Peyer's patch (tissue), 4 donors: ENCODE measurements around a stretch of chr16.

DNA sequence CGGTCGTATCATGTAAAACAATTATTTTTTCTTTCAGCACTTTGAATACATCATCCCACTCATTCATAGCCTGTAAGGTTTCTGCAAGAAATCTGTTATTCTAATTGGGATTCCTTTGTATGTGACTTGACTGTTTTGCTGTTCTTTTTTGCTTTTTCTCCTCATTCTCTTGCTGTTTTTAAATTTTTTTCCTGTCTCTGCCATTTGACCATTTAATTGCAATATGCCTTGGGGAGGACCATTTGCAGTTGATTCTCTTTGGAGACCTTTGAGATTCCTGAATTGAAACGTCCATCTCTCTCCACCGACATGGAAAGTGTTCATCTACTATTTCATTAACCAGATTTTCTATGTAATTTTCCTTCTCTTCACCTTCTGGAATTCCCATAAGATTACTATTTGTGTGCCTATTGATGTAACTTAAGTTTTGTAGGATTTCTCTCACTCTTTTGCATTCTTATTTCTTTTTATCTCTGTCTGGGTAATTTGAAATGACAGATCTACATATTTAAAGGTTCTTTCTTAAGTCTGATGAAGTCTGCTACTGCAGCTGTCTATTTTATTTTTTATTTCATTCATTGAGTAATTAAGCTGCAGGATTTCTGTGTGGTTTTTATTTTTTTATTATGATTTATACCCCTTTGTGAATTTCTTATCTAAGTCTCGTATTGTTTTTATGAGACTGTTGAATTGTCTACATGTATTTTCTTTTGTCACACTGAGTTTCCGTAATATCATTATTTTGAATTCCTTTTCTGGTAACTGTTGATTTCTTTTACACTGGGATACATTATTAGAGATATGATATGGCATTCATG is 147.6 kb upstream of the NETO2 start:
- PRO-cap: no peak
- RAMPAGE, long total RNA, 4 experiments: no peak in any of the 4 experiments

GRCh38 chr16:47297098-47297628 is 153.4 kb upstream of the NETO2 start:
- PRO-cap: no peak
- RAMPAGE, long total RNA, 4 experiments: no peak in any of the 4 experiments

DNA sequence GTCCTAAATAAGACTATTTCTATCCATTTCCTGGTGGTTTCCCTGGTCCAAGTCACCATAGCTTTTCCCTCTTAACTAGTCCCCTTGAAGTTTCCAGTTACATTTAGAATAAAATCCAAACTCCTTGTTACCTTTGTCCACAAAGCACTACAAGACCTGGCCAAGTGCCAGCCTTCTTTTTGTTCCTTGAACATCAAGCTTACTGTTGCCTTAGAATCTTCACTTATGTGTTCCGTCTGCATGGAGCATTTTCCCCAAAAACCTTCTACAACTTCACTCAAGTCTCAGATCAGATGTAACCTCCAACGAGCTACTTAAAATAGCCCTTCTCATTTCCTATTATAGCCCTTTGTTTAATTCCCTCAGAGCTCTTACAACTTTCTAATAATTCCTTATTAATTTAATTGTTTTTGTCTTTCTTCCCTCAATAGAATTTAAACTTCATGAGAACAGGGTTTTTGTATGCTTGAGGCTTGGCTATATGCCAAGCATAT is 101.3 kb downstream of the ITFG1 start:
- PRO-cap: no peak
- RAMPAGE, long total RNA, 4 experiments: start-site peak on the minus strand in 1 of 4 experiments, centred at position 103 of the sequence, 25 reads per replicate

DNA sequence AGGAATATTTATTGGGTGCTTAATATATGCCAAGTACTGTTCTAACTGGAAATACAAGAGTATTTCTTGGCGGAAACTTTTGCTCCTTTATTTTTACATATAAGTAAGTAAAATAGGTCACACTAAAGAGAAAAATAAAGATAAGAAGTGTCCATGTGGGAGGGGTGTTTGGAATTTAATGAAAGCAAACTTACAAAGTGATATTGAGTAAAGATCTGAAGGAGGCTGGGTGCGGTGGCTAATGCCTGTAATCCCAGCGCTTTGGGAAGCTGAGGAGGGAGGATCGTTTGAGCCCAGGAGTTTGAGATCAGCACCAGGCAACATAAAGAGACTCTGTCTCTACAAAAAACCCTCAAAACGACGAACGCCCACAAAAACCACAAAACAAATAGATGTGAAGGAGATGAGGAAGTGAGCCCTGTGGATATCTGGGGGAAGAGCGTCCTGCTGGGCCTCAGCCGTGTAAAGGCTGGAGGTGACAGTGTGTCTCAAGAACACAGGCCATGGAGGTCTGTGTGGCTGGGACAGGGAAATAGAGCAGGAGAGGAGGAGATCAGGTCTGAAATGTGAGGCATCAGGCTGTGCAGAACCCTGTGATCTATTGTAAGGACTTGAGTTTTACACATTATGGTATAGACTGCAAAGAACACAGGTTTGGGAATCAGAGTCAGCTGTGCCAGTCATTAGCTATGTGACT is 68.8 kb downstream of the ITFG1 start:
- PRO-cap: no peak
- RAMPAGE, long total RNA, 4 experiments: no peak in any of the 4 experiments

DNA sequence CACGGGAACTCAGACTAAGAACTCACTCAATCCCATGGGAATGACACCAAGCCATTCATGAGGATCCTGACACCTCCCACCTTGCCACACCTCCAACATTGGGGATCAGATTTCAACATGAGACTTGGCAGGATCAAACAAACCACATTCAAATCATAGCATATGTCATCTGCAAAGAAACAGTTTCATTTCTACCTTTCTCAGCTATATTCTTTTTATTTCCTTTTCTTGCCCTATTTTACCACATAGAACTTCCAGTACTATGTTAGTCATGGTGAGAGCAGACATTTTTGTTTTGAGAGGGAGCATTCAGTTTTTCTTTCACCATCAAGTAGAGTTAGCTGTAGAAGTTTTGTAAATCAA is 113.5 kb downstream of the PHKB start:
- PRO-cap: no peak
- RAMPAGE, long total RNA, 4 experiments: no peak in any of the 4 experiments

DNA sequence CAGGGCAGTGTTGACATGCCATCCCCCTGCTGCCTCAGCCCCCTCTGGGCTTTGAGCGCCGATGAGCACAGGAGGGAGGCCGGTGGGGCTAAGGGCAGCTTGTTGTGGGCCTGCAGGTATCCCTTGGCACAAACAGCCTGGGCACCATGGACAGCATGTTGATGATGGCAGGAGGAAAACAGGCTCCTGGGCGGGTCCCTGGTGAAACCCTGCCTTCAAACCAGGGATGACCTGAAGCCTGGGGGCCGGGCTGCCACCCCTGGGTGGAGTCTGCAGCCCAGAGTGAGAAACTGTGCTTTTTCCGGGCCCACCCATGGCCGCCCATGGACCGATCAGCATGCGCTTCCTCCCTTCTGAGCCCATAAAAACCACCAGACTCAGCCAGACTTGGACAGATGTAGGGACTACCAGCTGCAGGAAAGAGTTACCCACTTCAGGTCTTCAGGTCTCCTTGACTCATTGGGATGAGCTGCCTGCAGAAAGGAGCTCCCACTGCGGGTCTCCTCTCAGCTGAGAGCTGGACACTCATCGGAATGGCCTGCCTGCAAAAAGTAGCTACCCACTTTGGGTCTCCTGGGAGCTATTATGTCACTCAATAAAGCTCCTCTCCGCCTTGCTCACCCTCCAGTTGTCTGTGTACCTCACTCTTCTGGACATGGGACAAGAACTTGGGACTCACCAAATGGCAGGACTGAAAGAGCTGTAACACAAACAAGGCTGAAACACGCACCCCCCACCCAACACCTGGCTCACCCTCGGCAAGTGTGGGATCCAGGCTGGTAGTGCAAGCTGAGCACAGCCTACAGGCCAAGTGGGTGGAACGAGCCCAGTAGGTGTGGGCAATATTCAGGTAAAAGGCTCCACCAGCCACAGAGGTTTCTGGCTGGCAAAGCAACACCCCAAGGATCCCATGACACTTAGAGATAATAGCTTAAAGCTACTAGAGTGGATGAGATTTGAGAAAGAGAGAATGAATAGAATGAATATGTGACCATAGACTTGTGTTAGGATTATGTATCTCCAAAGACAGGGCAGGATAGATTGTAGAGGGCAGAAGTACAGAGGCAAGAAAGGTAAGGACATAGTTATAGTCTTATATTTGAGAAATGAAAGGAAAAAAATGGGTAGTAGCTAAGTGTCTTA is 175.9 kb downstream of the PHKB start:
- PRO-cap: no peak
- RAMPAGE, long total RNA, 4 experiments: start-site peak on the plus strand in 1 of 4 experiments, centred at position 158 of the sequence, 9 reads per replicate

DNA sequence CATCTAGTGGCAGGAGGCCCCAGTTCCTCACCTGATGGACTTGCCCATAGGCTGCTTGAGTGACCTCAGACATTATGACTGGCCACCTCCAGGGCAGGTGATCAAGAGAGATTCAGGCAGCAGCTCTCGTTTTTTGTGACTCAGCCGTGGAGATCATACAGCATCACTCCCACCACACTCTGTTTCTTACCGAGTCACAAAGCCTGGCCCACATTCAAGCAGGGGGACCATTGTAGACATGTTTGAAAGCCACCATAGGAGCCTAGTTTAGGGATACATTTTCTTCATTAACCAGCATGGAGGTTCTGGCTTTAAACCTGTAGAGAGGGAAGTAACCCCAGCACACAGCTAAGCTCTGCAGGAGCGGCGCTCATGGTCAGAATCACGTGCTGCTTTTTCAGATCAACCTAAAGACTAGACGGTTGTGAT is 34.4 kb downstream of the SIAH1 start:
- PRO-cap: no peak
- RAMPAGE, long total RNA, 4 experiments: no peak in any of the 4 experiments

DNA sequence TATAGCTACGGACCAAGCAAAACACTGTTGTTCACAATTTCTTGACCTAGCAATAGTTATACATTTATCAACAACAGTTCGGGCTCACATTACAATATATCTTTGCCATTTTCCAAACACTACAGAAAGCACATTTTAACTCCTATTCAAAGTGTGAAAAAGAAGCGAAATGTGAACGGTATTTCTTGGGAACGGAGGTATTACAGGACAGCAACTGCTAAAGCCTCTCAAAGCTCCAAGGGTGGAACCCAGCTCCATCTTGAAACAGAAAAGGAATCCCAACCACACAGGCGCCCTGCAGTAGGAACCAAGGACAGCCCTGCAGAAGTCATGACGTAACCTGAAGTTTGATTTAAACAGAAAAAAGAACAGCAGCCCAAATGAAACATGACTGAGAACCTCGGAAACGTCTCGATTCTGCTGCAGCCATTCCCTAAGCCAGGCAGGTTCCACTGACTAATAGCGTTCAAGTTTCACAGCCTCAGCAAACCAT is 20.3 kb downstream of the SIAH1 start:
- PRO-cap: no peak
- RAMPAGE, long total RNA, 4 experiments: no peak in any of the 4 experiments

- PRO-cap: no peak
- RAMPAGE, long total RNA, 4 experiments: no peak in any of the 4 experiments
Measured at GRCh38 chr16:48366486-48367235, 18.6 kb downstream of the SIAH1 start.

DNA sequence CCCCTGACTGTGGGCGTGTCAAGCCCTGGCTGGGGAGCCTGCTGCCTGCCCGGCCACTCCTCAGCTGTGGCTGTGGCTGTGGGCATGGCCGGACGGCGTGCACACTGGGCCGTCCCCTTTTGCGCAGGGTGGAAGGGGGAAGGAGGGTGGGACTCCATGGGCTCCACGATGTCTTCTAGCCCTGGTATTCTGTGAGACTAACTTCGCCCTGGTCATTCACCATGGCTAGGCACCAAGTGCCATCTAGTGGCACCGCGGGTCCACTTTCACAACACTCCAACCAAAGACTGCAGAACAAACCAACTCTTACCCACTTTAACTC is 67.9 kb downstream of the N4BP1 start:
- PRO-cap: no peak
- RAMPAGE, long total RNA, 4 experiments: no peak in any of the 4 experiments

DNA sequence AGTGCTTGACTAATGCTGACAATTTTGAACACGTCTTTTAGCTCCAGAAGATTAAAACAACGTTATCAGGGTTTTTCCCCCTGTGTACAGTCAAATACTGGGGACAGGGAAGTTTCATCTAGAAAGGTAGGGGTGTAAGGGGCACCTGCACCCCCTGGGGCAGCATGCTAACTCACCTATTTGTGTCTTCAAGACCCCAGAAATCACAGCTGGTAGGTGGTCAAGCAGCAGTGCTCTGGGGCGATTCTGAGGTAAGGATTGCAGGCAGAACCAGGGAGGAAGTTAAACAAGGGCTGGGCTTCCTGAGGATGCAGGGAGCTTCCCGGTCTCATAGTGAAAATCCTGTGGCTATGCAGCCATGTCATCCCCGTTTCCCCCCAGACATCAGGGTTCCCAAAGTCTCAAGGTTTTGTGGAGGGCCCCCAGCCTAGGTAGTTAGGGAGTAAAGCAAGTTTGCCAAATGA is 78.4 kb downstream of the C16orf78 start:
- PRO-cap: no peak
- RAMPAGE, long total RNA, 4 experiments: no peak in any of the 4 experiments

- PRO-cap: no peak
- RAMPAGE, long total RNA, 4 experiments: start-site peak on the minus strand in 1 of 4 experiments, at chr16:49664091-49664267 at its widest, 5 reads per replicate
Measured at GRCh38 chr16:49663460-49664718, 192.0 kb downstream of the ZNF423 start.

DNA sequence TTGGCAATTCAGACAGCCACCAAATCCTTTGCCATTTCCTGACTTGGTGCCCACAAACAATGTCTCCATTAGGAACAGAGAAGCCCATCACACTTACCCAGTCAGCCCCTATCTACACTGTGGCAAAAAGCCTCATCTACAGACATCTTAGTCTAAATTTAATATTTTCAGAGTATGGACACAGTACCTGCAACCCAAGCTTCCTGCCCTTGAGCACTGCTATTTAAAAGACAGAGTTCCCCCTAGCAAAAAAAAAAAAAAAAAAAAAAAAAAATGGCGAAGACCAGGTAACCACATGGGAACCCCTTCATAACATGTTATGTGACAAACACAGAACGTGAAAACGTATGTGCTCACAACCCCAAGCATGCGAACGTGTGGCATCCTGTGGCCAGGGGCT is 129.3 kb downstream of the ZNF423 start:
- PRO-cap: no peak
- RAMPAGE, long total RNA, 4 experiments: no peak in any of the 4 experiments

- PRO-cap: no peak
- RAMPAGE, long total RNA, 4 experiments: no peak in any of the 4 experiments
Measured at GRCh38 chr16:49832837-49833753, 22.8 kb downstream of the ZNF423 start.

DNA sequence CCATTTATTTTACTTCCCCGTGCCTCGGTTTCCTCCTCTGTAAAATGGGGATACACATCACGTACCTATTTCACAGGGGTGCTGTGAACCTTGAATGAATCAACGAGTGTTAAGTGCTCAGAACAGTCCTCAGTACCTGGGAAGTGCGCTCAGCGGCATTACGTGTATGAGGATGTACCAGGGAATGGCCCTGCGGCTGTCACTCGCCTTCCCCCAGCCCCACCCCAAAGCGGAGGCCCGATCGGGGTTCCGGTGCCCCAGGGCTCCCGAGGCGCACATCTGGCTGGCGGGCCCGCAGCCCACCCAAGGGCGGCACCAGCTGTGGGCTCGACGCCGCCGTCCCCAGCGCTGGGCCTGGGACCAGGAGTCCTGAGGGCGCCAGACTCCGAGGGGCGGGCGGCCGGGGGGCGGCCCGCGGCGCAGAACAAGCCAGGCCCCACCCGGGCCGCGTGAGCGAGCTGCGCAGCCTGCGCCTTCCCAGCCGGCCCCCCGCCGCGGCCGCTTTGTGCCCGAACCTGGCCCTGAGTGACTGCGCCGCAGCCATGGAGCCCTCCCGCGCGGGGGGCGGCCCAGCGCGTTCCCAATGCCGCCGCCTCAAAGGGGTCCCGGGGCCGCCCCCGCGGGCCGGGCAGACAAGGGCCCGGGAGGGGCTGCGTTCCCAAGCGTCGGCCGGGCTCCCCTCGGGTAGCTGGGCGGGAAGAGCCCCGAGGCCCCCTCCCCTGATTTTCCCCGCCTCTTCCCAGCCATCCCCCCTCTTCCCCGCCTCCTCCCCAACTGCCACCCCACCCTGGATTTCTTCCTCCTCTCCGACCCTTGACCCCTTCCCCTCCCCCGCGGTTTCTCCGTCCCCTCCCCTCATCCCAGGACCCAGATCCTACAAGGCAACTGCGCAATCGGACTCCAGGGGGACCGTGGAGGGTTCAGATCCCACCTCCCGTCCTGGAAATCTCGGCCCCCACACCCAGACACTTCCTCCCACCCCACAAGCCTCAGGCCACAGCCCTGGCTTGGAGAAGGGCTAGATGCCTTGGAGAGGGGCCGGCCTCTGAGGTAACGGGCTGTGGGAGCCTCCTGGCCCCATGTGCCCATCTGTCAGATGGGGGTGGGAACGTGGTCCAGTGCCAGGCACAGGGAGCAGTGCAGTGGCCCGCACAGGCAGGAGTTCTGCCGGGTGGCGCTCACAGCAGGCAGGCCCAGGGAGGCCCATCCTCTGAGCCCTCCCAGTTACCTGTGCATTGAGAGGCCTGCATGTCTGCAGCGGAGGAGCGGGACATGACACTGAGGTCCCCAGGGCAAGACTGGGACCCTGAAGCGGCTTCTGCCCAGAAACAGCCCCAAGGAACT is 17.1 kb downstream of the ZNF423 start:
- PRO-cap: no peak
- RAMPAGE, long total RNA, 4 experiments: no peak in any of the 4 experiments

- PRO-cap: no peak
- RAMPAGE, long total RNA, 4 experiments: no peak in any of the 4 experiments
Measured at GRCh38 chr16:50315205-50315907, 49.0 kb downstream of the ADCY7 start.

- PRO-cap: no peak
- RAMPAGE, long total RNA, 4 experiments: no peak in any of the 4 experiments
Measured at GRCh38 chr16:50335095-50335617, 33.6 kb downstream of the BRD7 start.

DNA sequence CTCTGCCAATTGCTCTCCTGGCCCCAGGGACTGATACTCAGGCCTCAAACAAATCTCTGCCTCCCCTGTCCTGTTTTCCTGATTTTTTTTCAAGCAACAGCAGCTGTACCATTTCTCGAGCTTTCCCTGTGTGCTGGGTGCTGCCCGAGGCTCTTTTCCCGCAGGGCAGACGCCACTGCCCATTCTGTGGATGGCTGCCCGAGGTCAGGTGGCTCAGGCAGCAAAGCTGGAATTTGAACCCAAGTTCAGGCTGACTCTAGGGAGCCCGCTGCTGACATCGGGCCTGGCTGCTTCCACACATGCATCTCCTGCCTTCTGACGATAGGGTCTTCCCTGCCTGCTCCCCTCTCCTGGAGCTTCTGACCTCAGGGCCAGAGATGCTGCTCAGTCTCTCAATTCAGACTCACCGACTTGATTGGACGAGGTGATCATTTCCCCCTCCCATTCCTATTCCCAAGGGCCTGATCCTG is 87.2 kb upstream of the NKD1 start:
- PRO-cap: no peak
- RAMPAGE, long total RNA, 4 experiments: no peak in any of the 4 experiments

DNA sequence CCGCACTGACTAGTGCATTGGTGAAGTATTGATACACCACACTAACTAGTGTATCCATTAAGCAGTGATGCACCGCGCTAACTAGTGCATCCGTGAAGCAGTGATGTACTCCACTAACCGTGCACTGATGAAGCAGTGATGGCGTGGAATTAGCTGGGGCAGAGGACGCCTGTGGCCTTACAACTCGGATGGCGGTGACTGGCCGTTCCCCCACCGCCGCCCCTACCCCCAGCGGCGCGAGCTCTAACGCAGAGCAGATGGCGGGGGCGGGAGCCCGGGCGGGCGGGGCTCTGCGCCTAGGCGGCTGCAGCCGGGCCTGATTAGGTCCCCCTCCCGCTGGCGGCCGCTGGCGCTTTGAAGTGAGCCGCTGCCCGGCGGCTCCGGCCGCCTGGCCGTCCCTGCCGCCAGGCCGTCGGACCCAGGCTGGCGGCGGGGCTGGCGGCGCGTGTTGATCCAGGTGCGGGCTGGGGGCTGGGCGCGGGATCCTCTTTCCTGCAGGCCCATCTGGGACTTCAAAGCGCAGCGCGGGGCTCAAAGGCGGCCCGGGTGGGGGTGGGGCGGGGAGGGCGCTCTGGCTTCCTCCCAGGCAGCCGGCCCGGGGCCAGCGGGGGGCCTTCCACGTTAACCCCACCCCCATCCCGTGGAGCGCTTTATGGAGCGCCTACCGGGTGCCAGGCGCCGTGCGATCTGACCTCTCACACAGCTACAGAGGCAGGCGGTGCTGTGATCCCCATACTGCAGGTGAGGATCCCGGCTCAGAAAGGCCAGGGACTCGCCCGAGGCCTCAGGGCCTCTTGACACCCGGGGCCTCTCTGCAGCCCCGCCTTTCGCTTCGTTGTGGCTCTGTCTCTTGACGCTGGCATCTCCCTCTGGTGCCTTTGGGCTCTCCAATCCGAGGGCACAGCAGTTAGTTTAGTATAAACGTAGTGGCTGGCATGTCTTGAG is 80.2 kb upstream of the NKD1 start:
- PRO-cap: no peak
- RAMPAGE, long total RNA, 4 experiments: no peak in any of the 4 experiments

- PRO-cap: no peak
- RAMPAGE, long total RNA, 4 experiments: no peak in any of the 4 experiments
Measured at GRCh38 chr16:50602542-50603013, 54.4 kb downstream of the NKD1 start.